Measurements from ENCODE around the genes CUEDC1, DYNLL2 and EPX.

DNA sequence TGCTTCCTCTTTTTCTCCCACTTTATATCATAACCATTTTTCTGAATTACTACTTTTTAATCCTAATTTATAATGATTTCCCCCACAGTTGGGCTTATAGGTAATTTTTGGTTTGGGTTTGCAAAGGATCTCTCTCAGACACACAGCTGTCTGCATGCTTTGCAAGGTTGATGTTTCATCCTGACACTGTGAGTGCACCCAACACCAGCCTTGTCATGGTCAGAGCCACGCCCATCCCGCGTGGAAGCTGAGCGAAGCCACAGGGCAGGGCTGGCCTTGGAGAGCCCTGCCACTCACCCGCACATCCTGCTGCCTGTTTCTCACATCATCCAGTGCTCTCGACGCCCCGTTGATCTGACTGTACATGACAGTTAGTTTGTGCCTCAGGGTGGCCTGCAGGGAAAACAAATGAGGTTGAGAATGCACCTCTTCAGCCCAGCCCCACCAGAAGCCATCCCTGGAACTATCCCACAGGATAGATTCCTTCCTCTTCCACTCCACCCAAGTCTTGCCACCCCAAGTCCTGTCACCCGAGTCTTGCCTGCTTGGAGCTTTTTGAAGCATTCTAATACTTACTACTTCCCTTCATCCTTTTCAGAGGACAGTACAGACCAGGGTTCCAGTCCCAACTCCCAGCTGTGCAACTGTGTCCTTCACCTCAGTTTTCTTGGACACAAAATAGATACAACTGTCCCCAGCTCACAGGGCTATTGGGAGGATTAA lies 5.5 kb downstream of the TRIM25 start:
- PRO-cap: no peak
- RAMPAGE, long total RNA, 4 experiments: no peak in any of the 4 experiments

DNA sequence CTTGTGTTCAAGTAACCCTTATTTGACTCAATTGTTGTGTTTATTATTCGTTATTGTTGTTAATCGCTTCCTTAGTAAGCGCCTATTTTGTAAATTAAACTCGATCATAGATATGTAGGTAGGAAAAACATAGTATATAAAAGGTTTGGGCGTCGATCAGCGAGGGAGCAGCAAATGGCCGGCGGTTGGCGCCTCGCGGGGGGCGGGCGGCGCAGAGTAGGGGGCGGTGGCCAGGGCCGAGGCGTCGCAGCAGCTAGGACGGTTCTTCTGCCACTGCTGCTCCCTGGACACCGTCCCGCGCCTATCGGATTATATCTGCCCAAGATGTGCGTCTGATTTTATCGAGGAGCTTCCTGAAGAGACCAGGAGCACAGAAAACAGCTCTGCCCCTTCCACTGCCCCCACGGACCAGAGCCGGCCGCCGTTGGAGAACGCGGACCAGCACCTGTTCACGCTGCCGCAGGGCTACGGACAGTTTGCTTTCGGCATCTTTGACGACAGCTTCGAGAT lies 39.7 kb upstream of the AKAP1 start:
- PRO-cap: no peak
- RAMPAGE, long total RNA, 4 experiments: no peak in any of the 4 experiments

DNA sequence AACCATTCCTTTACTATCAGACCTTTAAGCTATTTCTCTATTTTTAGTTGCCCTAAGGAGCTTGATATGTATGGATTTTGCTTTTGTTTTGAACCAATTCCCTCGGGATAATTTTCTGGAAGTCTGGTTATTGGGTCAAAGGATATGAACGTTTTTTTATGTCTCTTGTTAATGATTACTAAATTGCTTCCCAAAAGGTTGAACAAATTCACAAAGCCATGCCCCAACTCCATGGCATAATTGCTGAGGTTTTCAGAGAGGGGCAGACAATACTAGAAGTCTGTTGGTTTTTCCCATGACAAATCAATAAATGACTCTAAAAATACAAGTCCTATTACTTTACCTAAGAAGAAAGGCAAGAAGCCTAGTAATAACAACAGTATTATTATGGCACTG lies 11.4 kb upstream of the AKAP1 start:
- PRO-cap: no peak
- RAMPAGE, long total RNA, 4 experiments: no peak in any of the 4 experiments

GRCh38 chr17:57287712-57288775 lies 31.7 kb downstream of the MSI2 start:
- PRO-cap: no peak
- RAMPAGE, long total RNA, 4 experiments: no peak in any of the 4 experiments

GRCh38 chr17:57410139-57410548 lies 153.8 kb downstream of the MSI2 start:
- PRO-cap: no peak
- RAMPAGE, long total RNA, 4 experiments: no peak in any of the 4 experiments

DNA sequence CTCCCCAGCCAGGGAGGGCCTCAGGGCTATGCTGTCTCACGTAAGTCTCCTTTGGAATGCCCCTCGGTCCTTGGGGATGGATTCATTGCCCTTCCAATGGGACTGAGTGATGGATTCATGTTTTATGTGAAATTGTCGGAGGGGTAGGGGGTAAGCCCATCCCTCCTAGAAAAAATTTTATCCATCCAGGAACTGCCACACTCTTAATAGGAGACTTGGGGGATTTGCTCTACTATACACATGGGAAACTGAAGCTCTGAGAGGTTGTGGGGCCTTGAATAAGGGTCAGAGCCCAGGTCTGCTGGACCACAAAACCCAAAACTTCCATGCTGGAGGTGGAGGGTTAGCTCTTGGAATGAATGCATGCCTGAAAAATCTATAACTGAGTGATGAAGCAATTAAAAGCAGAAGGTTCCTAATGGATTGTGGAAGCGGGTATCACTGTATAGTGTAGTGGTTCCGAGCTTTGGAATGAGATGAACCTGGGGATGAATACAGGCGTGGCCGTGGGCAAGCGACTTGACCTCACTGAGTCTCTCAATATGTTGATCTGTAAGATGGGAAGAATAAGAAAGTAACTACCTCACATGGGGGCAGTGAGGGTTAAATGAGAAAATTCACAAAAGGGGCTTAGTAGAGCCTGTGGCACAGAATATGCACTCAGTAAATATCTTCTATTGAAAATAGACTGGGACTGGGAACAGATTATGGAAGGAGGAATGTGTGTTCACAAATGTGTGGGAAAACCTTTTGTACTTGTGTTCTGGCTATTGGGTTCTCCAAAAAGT lies 179.6 kb downstream of the MSI2 start:
- PRO-cap: no peak
- RAMPAGE, long total RNA, 4 experiments: no peak in any of the 4 experiments

GRCh38 chr17:57523817-57524581 lies 221.1 kb downstream of the CCDC182 start:
- PRO-cap: no peak
- RAMPAGE, long total RNA, 4 experiments: no peak in any of the 4 experiments

DNA sequence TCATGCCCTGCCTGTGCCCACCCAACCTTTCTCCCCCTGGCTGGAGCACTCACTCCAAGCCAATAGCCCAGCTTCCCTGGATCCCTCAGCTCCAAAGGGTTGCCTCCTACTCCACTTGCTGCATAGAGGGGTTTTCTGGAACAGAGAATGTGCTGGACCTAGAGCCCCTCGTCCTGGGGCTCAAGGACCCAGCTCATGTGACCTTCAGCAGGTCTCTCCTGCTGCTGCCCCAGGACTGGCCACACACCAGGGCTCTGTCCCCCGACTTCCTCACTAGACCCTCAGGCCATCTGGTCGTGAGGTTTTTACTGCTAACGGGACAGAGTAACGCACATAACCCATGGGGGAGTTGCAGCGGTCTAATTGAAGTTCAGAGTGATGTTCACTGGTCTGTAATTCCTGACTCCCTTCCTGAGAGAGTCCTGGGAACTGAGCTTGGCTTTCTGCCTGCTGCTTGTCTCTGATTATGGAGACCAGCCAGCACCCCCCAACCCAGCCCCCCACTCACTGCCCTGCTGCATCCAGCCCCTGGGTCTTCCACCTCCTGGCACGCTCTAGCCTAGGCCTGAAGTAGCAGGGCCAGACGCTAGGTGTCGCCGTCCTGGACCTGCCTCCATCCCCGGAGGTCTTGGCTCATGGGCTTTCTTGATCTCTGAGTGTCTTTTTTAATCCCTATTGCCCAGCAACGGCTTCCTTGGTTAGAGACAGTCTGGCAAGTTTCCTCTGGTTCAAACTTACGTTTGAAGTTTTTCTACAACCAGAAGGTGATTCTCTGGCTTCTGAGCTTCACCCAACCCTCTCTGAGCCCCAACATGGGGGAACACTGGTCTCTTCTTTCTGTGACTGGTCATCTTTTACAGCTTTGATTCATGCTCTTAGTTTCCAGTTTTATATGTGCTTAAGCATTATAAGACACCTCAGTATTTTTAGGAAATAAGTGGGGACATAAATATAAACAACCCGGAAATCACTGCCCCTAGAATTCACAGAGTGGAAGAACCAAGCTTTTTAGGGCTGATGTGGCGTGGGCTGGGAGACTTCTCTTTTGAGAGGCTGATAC lies 192.9 kb downstream of the CCDC182 start:
- PRO-cap: no peak
- RAMPAGE, long total RNA, 4 experiments: no peak in any of the 4 experiments

- PRO-cap: no peak
- RAMPAGE, long total RNA, 4 experiments: no peak in any of the 4 experiments
These were observed 80.0 kb downstream of the CCDC182 start for GRCh38 chr17:57665100-57665536.

GRCh38 chr17:57810332-57811542 lies 39.1 kb downstream of the MRPS23 start:
- PRO-cap: no peak
- RAMPAGE, long total RNA, 4 experiments: no peak in any of the 4 experiments

- PRO-cap: unidirectional peak, plus-strand start at chr17:57899664
- RAMPAGE, long total RNA, 4 experiments: no peak in any of the 4 experiments
These were observed 49.8 kb upstream of the MRPS23 start for GRCh38 chr17:57899505-57900217.

DNA sequence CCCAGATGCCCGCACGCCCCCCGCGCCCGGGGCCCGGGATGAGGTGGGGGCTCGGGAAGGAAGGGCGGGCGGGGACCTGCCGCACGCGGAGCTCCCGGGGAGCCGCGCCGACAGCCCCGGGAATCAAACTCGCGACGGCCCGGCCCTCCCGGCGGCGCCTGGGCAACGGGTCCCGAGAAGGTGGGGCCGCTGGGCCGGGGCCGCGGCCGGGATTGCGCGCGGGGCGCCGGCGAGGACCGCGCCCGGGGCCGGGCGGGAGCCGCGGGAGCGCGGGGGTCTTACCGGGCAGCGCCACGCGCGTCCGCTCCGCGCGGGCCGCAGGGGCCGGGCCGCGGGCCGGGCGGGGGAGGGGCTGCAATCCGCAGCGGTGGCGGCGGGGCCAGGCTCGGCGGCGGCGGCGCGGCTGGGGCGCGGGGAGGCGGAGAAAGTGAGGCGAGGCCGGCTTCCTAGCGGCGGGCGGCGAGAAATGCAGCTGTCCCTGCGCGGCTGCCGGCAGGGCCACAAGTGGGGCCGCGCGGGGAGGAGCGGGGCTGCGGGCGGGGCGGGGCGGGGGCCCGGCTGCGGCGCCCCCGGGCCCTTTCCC lies at the start of gene CUEDC1:
CUEDC1 (minus strand) TSS at position 470 of the 583 bp plus-strand sequence.
- PRO-cap: bidirectional peak, plus-strand start at position 475 of the sequence, minus-strand start at position 467 of the sequence
- RAMPAGE, long total RNA, 4 experiments: no peak in any of the 4 experiments

DNA sequence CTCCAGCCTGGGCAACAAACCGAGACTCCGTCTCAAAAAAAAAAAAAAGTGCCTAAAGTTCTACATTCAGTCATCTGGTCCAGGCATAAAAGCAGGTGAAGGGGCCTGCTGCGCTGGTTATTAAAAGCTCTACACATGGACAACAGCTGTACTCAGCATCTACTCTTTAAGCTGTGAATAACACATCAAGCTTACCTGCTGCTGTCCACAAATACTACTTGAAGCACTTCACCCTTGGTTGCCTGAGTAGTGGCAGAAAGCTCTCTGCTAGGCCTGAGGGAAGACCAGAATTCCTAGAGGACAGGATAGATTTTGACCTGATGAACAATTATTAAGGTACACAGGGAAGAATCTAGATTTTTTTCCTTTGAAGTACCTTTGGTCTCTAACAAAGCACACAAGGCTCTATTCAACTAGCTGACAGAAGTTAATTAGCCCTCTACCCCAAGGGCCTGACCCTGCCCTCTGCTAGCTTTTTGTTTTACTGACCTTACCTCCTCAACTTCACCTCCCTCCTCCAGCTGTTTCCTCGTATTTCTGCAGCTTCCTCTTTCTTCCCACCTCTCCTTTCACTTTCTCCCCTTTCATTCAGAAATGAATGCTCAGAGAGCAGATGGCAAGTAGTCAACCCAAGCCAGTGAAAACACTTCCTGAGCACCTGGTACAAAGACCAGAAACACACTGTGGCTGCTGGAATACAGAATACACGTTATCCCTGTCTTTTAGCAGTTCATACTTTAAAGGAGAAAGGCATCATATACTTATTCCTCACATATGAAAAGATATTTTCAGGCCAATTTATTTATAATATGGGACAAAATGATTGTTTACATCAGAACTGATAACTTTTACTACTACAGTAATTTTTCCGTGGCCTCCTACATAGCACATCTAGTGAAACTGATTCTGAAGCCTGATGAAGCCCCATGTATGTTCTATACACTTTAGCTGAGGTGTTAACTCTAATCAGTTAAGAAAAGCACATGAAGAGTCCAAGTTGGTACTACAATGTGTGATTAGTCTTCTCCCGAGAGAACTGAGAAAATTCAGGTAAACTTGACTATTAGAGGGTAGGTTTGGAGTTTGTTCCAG lies 5.6 kb upstream of the VEZF1 start:
- PRO-cap: no peak
- RAMPAGE, long total RNA, 4 experiments: no peak in any of the 4 experiments

DNA sequence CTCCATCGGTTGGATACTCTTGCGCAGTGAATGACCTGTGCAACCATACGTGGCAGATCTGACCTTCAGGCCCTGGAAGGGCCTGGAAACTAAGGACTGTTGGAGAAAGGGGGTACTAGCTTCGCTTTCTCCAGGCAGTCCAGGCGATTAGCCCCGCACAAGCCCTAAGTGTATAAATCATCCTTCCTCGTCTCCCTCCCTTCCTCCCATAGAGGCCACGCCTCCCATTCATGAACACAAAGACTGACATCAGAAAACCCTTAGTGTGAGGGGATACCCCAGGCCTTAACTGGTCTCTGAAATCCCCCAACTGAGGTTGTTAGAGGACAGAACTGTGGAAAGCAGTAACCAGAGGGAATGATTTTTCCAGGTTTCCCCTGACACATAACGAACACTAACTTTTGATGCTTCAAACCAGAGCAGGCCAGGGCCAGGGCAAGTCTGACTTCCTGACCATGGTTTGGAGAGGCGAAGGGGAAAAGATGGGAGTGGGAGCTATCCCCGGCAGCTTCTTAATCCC lies 1.5 kb upstream of the DYNLL2 start:
- PRO-cap: no peak
- RAMPAGE, long total RNA, 4 experiments: no peak in any of the 4 experiments

DNA sequence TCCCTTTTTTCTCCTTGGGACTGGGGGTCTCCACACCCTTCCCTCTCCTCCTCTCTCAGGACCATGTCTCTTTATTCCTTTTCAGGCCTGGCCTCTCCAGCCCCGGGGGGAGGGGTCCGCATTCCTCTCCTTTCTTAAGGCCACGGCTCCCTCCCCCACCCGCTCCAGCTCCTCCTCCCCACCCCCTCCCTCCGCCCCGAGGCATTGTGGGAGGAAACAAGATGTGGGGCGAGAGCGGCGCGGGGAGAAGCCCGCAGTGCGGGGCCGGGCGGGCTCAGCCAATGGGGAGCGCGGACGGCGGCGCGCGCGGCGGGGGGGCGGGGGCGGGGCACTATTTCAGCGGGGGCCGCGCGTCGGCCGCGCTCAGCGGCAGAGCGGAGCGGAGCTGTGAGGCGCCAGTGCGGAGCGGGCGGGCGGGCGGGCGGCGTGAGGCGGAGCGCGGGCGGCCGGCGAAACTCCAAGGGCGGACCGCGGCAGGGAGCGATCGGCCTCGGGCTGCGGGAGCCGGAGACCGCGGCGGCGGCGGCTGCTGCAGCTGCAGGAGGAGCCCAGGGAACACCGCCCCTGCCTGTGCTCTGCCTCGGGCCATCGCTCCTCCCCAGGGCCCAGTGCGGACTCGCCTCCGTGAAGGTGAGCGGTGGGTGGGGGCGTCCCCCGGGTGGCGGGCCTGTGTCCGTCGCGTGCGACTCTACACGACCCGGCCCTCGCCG lies at the start of gene DYNLL2:
DYNLL2 (plus strand) TSS at position 366 of the 710 bp plus-strand sequence.
- PRO-cap: bidirectional peak, plus-strand start at position 366 of the sequence, minus-strand start at position 109 of the sequence
- RAMPAGE, long total RNA, 4 experiments: no peak in any of the 4 experiments

GRCh38 chr17:58083764-58084345 lies 636 bp downstream of the DYNLL2 start:
- PRO-cap: bidirectional peak, plus-strand start at chr17:58084112, minus-strand start at chr17:58084078
- RAMPAGE, long total RNA, 4 experiments: no peak in any of the 4 experiments

GRCh38 chr17:58192530-58192784 lies at the start of gene EPX:
EPX (plus strand) TSS chr17:58192726.
- PRO-cap: no peak
- RAMPAGE, long total RNA, 4 experiments: no peak in any of the 4 experiments

- PRO-cap: no peak
- RAMPAGE, long total RNA, 4 experiments: no peak in any of the 4 experiments
These were observed 3.8 kb upstream of the MPO start for GRCh38 chr17:58284354-58285148.

DNA sequence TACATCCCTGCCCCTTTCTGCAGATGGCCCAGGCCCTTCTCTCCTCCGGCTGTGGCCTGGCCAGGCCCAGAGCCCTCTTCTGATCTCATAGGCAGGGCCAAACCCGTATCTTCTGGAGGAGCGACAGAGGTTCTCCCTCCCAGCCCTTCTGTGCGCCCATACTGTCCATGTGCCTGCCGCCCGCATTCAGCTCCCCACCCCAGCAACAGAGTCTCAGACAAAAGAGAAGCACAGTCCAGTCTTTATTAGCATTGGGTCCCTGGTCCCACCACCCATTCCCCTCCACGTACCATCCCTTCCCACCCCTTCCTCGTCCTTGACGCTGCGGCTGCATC lies 2.0 kb upstream of the TSPOAP1 start:
- PRO-cap: no peak
- RAMPAGE, long total RNA, 4 experiments: no peak in any of the 4 experiments

DNA sequence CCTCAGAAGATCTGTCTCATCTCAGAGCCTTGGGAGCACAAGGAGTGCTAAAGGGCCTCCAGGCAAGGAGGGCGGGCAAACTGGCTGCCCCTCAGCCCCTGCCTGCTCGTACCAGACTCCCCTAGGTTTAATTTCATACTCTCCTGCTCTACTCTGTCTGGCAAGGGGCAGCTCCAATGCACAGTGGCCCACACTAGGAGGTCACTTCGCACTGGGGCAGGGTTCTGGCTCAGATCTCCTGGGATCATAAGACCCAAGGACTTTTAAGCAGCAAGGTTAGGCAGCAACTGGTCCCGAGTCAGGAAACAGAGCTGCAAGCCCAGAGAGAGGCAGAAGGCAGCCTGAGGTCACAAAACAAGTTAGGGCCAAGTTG lies 7.7 kb upstream of the TSPOAP1 start:
- PRO-cap: unidirectional peak, plus-strand start at position 301 of the sequence
- RAMPAGE, long total RNA, 4 experiments: no peak in any of the 4 experiments

Data from esophagus squamous epithelium (tissue), 4 donors.